Neural progenitor cell (in vitro differentiated cells): ENCODE measurements around the gene MCF2L.

GRCh38 chr13:111240931-111241472 is 79.4 kb upstream of the TEX29 start:
- RAMPAGE, long total RNA, result no peak

- RAMPAGE, long total RNA, result no peak
Measured at GRCh38 chr13:112212951-112214018, 146.3 kb downstream of the SOX1 start.

DNA sequence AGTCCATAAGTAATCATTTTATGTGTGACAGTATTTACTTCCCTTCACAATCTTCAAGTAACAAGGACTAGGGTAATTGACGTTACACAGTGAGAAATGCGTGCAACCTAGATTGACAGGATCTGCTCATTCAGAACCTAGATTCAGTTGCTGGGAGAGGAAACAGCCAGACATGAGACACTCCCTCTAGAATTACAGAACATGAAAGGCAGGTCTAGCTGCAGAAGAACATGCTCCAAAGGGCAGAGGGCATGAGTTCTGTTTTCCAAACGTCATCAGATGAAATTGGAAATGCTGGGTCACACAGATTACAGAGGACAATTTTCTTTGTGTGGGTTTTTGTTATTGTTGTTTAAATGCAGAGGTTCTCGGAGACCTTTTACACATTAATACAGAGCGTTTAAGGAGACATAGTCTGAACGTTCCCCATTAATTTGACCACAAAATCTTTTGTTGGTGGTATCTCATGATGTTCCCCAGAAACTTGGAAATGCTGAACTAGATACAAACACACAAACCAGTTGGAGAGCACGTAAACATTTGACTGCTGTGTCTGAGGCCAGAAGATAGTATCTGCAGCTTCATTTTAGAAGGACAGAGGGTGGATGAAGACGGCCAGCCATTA is 145.6 kb upstream of the SPACA7 start:
- RAMPAGE, long total RNA, result no peak

DNA sequence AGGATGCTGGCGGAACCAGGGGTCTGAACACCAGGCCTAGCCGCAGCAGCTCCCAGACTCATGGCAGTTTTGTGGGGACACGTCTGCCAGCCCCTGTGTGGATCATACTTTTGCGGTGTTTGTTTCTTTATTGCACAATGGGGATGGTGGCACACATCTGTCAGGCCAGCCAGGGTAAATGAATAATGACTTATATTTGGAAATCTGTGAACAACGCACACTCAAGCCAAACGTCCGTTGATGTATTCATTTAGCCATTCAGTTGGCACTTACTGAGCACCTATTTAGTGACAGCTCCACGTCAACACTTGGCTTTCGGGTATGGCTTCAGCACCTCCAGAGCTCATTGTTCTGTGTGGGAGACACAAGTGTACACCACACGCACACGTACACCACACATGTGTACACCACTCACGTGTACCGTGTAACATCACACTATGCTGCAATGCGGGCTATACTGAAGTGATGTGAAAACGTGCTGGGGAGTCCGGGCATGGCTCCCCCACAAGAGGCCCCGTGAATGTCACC is 126.8 kb upstream of the SPACA7 start:
- RAMPAGE, long total RNA, result no peak

DNA sequence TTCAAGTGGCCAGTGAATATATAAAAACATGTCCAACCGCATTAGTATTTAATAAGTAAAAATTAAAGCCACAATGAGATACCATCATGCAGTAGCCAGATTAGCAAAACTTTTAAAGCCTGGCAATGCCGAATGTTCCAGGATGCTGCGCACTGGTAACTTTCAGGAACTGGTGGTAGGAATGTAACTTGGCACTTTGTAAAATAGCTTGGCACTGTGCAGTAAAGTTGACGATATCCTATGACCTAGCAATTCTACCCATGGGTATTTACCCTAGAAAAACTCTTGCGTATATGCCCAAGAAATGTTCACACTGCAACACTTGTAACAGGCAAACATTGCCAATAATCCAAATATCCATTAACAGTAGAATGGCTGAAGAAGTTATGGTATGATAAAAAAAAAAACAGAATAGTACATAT is 97.7 kb downstream of the SPACA7 start:
- RAMPAGE, long total RNA, result no peak

DNA sequence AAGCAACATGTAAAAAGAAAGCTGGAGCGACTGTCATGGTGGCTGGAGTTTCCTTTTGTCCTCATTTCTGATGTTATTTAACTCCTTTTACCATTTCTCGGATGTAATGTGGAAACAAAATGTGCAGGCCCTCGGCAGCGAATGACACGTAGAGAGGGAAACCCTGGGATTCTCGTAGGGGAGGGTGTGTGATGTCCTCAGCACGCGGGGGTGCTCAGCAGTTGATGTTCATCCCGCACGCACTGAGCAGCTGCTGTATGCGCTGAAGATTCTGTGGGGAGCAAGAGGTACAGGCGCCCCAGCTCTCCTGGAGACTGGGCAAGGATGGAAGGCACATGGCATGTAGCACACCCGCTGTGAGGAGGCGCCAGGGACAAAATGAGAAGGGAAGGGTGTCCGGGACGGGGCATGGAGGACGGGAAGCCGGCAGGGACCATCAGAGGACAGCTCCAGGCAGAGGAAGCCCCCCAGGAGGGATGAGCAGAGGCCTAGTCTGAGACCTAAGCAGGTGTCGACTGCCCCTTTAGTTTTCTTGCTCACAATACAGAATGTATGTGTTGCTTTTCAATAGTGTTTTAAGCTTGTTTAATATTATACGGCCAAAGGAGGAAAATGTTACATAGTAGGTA is 15.4 kb downstream of the ATP11A start:
- RAMPAGE, long total RNA, result no peak

- RAMPAGE, long total RNA, result no peak
Measured at GRCh38 chr13:112707594-112708147, 17.8 kb downstream of the ATP11A start.

DNA sequence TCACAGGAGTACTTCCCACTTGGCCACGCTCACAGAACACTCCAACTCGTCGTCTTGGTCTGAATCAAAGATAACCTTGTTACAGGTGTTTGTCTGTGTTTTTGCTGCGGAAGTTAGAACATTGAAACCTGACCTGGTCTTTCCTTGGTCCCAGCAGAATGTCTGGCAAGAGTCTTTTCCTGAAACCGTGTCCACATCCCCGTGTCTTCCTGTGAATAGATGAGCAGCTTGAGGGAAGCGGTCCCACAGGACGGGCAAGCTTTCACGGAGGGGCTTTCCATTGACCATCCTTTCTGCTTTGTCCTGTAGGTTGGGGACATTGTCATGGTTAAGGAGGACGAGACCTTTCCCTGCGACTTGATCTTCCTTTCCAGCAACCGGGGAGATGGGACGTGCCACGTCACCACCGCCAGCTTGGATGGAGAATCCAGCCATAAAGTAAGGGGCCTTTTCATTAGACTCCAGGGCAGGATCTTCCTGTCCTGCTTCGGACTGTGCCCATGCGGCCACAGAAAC is 126.0 kb downstream of the ATP11A start:
- RAMPAGE, long total RNA, result no peak

GRCh38 chr13:112842679-112843415 is 126.2 kb upstream of the MCF2L start:
- RAMPAGE, long total RNA, result no peak

DNA sequence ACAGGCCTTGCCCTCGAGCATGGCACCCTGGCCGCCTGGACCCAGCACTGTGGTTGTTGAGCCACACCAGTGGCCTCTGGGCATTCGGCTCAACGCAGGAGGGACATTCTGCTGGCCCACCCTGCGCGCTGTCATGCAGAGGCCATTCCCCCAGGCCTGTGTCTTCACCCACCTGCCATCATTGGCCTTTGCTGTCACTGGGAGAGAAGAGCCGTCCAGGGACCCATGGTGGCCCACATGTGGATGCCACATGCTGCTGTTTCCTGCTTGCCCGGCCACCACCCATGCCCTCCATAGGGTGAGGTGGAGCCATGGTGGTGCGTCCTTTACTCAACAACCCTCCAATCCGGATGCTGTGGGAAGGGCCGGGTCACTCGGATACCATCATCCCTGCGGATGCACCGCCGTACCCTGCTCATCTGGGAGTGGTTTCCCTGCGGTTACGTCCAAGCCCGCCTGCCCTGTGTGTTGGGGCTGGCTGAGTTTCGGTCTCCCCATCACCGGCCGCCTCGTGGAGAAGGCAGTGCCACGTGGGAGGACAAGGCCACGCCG is 86.8 kb upstream of the MCF2L start:
- RAMPAGE, long total RNA, result no peak

- RAMPAGE, long total RNA, result no peak
Measured at GRCh38 chr13:112893375-112894116, 75.5 kb upstream of the MCF2L start.

DNA sequence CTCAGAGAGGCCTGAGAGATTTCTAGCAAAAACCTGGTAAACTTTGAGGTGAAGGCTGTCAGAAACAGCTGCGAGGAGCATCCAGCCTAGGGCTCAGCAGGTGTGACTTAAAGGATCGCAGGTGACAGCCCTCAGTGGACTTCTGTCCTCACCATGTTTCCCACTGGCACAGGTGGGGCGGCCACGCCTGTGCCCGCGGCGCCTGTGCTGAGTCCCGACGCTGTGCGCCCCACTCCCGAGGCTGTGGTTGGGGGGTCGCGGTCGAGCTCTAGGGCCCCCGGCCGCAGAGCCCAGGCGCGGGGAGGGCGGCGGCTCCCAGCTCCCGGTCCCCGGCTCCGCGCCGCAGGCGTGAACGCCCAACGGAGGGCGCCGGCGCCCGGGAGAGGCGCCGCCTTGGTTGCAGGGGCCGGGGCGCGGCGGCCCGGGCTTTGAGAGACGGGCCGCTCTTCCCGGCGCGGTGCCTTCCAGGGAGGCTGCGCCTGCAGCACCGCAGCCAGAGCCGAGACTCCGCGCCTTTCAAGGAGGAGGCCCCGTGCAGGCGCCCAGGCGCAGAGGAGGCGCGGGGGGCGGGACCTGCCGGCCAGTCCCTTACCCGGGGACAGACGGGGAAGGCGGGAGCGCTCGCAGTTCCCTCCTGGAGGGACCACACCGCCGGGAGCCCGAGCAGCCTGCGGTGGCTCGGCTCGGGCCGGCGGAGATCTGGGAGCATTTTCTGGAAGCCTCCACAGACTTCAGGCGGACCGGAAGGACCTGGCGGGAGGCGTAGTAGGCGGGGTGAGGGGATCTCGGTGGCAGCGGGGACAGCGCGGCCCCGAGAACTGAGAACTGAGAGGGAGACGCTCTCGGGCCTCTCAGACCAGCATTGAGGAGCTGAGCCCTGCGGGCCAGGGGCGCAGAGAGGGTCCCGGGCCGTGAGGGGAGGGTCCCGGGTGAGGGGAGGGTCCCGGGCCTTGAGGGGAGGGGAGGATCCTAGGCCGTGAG is 25.7 kb upstream of the MCF2L start:
- RAMPAGE, long total RNA, result no peak

DNA sequence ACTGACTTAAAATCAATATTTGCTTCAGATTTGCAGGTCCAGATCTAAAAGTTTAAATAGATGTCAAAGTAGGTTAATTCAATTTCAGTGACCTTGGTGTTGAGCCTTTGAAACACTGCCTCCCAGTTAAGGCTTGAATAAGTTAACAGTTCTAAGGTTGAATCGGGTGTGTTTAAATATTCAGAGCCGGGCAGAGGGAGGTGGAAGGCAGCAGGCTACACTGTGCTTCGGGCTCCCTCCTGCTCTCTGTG is 17.1 kb upstream of the MCF2L start:
- RAMPAGE, long total RNA, result no peak

DNA sequence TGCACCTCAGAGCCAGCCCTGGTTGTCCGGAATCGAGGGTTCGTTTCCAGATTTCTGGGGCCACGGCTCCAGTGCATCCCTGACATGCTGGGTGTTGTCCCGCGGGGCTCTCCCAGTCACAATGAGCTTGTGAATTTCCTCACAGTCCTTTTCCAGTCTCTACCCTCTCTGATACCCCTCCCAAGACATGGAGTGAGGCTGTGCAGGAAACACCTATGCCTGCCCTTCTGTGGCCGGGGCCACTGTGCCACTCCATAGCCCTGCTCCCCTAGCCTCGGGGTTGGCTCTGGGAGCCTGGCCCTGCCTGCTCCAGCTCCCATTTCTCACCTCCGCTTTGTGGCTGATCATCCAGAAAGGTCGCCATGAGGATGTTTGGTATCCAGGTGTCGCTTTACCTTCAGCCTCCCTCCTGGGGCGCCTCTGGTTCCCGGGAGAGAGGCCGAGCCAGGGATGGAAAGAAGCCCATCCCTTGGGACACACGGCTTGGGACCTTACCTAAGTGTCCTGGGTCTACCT is 3.6 kb upstream of the MCF2L start:
- RAMPAGE, long total RNA, result no peak

GRCh38 chr13:112968969-112970015 is at the start of gene MCF2L:
TSS of gene MCF2L (plus strand) at chr13:112969214.
- RAMPAGE, long total RNA, result no peak

GRCh38 chr13:112990575-112991614 is 21.9 kb downstream of the MCF2L start:
- RAMPAGE, long total RNA, result no peak

DNA sequence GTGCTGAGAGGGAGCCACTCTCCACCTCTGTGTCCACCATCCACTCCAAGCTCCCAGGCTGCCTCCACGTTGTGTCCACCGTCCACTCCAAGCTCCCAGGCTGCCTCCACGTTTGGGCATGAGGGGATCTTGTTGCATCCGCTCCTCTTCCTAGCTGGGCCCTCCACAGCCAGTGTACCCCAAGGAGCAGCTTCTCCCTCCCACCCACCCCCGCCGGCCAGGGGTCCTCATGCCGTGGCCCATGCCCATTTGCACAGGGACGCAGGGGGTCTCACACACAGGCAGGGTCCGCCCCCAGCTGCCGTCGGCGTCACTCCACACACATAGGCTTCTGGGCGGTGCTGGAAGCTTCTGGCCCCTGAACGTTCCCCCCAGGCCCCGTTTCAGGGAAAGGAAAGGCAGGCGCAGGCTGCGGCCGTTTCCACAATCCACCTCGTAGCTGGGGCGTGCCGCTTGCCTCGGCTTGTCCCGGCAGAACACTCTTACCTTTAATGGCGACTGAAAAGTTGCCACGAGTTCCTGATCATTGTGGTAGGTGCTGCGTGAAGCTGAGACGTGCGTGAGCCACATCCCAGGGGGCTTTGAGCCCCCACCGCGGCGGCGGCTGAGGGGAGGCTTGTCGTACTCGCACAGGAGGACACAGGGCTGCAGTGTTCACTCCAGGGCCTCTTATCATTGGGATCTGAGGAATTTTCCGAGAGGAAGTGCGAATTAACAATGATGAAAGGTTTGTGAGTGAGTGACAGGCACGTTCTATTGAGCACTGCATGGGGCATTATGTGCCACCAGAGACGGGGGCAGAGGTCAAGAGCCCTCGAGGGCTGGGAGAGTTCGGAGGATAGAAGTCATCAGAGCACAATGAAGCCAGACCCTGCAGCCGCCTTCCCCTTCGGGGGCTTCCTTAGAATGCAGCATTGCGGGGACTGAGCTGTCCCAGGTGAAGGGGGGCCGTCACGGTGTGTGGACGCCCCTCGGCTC is 53.5 kb downstream of the MCF2L start:
- RAMPAGE, long total RNA, result no peak

DNA sequence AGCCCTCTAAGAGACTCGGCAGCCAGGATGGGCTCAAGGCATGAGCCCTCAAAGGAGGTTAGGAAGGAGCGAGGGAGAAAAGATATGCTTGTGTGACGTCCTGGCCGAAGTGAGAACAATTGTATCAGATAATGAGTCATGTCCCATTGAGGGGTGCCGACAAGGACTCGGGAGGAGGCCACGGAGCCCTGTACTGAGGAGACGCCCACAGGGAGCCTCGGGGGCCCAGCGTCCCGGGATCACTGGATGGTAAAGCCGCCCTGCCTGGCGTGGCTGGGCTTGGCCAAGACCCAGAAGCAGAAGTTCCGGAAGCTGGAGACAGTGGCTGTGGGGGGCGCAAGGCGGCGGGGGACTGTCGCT is 54.1 kb downstream of the MCF2L start:
- RAMPAGE, long total RNA, result no peak

- RAMPAGE, long total RNA, result no peak
Measured at GRCh38 chr13:113161182-113161892, 2.9 kb downstream of the PROZ start.

- RAMPAGE, long total RNA, result no peak
Measured at GRCh38 chr13:113177926-113178636, 19.6 kb downstream of the PROZ start.